Measurements from ENCODE around the genes CCDC181 and PRRC2C.

DNA sequence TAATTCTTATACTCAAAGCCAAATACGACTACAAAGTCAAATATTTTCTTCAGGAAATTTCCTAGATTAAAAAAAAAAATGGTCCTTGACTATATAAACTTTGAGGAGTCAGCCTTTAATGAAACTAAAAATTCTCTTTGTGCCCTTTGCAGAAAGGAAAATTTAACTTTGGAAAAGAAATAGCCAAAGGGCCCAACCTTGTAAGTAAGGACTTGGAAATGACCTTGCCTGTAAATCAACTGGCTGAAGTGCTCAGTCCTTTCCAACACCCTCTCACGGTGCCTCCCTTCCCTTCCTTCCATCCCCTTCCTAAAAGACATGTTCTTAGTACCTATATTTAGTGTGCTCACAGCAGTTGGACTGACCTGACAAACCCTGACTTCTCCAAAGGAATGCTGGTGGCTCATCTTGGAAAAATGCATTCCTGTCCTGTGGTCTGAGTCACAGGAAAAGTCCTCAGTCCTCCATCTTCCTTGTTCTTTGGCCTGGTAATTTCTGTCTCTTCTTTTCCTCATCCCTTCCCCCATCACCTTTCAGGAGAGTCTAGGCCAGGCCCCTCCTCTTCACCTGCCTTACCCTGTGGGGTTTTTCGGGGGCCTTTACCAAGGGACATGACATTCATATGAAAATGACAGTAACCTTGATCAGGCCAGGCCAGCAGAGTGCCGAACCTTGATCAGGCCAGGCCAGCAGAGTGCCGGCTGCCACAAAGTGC lies 7.0 kb downstream of the ATP1B1 start:
- PRO-cap = unidirectional peak, minus-strand start at position 574 of the sequence

DNA sequence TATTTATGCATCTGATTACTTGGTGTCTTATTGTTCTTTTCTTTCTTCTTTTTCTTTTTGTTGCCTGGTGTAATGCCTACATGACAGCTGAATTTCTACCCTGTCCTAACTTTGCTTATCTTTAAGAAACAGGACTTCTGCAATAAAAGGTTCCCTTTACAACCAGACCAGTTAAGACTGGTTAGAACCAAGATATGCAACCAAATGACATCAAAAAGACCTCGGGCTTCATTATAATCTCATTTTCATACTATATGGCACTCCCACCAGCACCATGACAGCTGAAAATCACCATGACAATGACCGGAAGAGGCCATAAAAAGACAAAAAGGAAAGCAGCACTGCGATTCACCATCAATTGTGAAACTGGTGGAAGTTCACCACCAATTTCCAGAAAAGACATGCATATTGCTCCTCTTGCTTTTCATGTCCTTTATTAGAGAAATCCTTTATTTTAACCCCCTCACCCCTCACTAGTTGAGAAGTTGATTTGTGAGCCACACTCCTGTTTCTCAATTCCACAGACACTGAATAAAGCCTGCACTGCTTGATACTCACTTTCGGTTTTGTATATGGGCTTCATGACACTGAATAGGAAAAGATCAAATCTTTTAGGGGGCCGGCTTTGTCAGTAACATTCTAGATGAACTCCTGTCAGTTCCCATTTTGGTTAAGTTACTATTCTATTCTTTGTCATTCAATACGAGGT lies 58.3 kb downstream of the NME7 start:
- PRO-cap = no peak

- PRO-cap = no peak
Measured at GRCh38 chr1:169427329-169427681, at the start of gene CCDC181. TSS of gene CCDC181 (minus strand) at chr1:169427474.

DNA sequence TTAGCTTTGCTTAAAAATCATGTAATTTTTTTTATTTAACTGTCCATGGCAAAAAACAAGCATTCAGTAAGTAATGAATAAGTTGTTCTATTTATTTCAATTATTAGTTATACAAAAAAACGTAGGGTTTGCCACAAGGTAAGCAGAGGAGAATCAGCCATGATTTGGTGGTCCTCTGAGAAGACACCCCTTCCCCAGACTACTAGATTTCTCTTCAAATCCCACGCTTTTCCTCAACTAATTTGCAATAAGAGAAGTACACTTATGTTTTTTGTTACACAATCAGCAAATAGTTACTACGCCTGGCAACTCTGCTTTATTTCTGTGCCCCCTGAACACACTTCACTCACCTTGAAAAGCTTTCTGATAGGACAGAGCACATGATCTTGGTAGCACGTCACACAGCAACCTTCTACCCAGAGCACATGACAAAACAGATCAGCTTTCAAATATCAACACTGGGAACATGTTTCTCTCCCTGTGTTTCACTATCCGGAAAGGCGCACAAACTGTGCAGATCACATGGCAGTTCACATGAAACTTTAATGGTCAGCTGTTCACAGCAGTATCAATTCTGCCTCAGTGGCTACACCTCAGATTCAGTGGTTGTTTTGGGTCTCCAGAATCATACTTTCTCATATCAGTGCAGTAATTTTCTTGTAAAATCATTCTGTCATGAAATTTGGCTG lies 2.3 kb downstream of the SLC19A2 start:
- PRO-cap = no peak

DNA sequence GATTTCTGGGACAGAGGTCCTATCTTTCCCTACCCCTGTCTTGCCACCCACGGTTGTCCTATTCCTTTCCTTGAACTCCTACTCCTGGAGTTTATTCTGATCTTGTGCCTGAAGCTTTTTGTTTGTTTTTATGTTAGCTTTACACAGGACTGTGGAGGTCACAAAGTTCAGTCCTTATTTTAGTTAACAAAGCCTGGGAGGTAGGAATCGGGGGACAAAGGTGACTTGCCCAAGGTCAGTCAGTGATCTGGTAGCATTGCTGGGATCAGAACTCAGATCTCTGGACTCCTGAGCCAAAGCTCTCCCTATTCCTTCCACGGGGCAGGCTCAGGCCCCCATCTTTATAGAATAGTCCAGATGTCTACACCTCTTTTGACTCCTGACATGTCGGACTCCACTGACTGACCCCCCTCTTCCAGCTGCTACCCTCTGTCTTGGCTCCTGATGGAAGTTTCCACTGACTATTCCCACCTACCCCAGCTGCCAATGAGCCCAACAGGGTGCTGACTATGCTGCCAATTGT lies 10.0 kb downstream of the F5 start:
- PRO-cap = no peak

GRCh38 chr1:170067316-170067940 lies 7.1 kb downstream of the KIFAP3 start:
- PRO-cap = bidirectional peak, plus-strand start at chr1:170067734, minus-strand start at chr1:170067624

- PRO-cap = unidirectional peak, minus-strand start at chr1:170218451
Measured at GRCh38 chr1:170218312-170218793, 72.6 kb downstream of the NTMT2 start.

DNA sequence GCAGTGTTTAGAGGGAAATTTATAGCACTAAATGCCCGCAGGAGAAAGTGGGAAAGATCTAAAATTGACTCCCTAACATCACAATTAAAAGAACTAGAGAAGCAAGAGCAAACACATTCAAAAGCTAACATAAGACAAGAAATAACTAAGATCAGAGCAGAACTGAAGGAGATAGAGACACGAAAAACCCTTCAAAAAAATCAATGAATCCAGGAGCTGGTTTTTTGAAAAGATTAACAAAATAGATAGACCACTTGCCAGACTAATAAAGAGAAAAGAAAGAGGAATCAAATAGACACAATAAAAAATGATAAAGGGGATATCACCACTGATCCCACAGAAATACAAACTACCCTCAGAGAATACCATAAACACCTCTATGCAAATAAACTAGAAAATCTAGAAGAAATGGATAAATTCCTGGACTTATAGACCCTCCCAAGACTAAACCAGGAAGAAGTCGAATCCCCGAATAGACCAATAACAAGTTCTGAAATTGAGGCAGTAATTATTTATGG lies 40.3 kb downstream of the GORAB start:
- PRO-cap = unidirectional peak, plus-strand start at position 270 of the sequence

DNA sequence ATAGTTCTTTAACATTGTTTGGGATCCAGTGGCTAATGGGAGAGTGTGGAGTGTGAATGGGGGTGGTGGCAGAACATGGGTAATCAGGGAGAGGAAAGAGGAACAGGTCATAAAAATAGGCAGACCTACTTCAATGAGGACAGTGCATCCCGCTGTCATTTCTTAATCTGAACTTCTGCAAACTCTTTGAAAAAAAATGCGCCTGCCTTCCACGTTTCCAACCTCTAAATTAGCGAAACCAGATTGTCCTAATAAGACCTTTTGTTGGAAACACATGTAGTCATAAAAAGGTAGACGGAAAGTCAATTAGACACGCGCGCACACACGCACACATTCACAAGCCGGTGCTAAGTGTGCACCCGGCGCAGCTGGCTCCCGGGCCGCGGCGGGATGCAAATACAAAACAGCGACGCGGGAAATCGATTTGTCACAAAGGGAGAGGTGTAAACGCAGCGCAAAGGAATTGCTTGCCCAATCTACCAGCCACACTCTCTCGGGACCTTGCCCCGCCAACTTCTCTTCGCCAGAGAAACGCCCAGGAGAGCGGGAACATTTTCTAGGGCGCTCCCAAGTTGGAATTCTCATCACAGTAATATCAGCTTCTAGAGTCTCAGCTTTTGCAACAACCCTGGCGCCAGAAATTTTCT lies 4.3 kb downstream of the PRRX1 start:
- PRO-cap = no peak

- PRO-cap = no peak
Measured at GRCh38 chr1:170882869-170883405, 52.4 kb upstream of the MROH9 start.

- PRO-cap = no peak
Measured at GRCh38 chr1:171319597-171320344, 5.8 kb downstream of the FMO4 start.

DNA sequence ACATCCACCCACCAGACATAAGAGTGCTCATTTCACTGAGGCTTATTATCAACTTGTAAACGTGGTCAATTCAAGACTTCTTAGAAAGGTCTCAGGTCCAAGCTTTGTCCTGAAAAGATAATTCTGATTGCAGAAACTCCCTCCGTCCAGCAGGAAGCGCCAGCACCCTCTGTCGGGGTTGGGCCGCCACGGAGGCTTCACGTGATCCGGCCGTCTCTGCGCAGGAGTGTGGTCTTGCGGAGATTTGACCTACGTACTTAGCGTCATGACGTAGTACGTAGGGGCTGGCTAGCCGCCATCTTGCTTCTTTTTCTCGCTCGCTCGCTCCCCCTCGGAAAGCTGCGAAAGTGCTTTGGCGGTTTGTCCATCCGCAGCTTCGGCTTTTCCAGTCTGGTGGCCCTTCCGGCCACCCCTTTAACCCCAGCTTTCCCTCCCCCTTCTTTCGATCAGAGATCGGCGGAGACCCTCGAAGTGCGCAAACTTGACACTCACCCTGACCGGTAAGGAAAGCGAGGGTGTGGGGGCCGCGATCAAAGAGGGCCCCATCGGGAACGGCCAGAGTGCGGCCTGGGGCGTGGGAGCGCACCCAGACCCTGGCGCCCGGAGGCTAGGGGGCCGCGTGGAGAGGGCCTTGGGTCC lies at the start of gene PRRC2C:
PRRC2C (plus strand) TSS at position 295 of the 639 bp plus-strand sequence.
- PRO-cap = bidirectional peak, plus-strand start at position 298 of the sequence, minus-strand start at position 171 of the sequence; unidirectional peak, plus-strand start at position 558 of the sequence

DNA sequence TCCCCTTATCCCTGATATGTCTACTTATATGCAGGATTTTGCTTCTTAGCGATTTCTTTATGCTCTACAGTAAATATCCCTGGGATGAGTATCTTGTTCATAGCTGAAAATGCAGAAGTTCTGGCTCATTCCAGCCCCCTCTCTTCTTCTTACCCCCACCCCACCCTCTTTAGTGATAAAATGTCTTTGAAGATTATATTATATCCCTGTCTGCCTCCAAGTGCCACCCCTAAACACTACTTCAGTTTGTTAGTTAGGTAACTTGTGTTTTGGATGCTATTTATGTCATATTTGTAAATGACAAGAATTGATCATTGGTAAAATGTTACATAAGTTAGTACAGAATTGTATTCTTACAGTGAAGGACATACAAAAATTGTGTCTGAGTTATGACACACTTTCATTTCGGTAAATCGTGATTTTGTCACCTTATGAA lies 2.6 kb downstream of the PRRC2C start:
- PRO-cap = no peak

DNA sequence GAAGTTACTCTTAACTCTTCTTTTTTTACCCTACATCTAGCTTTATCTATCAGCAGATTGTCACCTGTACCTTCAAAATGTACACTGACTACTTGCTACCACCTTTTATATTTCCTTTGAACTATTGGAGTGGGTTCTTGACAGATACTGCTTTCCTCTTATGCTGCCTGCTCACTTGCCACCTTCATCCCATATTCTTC lies 44.1 kb downstream of the PRRC2C start:
- PRO-cap = no peak

DNA sequence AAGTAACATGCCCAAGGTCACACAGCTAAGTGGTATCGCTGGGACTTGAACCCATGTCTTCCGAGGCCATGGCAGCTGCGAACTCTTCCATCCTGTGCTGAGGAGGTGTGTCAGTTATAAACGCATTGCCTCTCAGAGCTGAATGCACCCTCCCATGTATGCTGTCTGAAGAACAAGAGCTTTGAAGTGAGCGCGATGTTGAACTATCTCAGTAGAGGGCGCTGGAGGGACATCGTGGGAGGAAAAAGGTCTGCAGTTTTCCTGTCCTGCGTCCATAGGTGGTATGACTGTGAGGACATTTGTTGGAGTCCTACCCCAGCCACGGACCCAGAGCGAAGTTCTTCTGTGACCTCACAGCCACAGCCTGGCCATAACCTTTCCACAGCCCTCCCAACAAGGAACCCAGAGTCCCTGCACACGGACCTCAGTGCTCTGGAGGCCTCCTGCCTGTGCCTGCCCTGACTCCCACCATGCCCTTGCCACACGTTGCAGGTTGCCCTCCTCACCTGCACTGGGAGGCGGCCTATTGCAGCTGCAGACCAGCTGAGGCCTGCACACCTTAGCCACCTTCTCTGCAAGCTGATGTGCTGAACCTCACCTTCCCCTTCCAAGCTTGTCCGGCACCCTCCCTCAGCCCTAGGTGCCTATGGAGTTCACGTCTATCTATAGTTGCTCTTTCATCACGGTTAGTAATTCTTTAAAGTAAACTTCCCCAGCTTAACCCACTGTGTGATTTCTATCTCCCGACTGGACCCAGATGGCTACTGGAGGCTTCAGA lies 7.4 kb downstream of the MYOC start:
- PRO-cap = no peak

DNA sequence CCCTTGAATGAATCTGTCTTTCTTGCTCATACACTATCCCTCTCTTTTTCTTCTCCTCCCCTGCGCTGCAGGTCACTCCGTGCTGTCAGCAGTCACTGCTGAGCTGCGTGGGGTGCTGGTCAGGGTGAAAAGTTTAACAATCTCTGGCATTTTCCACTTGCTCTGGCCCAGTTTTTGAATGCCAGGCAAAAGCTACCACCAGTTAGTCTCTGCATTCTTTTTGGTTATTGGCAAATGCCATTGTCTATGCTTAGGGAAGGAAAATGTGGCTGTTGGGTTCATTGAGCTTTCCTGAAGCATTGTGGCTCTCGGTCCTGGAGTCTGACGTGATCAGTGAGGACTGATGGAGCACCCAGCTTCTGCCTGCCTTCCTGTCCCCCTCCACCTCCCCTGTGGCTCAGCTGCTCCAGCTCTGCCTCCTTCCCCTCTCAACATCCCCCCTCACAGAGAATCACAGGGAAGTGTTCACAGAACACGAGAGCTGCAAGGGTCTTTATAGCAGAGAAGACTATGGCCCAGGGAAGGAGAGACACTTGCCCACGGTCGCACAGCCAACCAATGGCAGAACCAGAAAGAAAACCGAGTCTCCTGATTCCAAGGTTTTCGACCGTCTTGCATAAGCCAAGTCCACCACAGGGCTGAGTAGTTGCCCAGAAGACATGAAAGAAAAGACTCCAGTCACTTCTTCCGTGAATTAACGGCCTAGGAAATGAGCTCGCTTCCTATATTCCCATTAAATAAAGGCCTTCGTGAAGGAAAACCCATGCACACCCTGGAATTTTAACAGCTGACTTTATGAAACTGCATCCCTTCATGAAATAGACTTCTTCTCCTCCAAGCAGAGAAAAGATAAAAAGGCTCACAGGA lies 2.2 kb upstream of the MYOC start:
- PRO-cap = no peak

GRCh38 chr1:171663170-171663697 lies 10.7 kb upstream of the MYOC start:
- PRO-cap = no peak

DNA sequence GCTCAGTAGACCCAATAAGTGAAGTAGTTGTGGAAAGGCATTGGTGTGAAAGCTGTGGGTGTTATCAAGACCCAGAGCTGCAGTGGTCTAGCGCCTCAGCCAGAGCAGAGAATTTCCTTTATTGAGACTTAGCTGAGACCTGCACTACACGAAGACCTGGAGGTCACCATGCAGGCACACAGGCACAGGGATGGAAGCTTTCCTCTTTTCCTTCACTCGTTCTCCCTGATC lies 24.0 kb downstream of the METTL13 start:
- PRO-cap = no peak

DNA sequence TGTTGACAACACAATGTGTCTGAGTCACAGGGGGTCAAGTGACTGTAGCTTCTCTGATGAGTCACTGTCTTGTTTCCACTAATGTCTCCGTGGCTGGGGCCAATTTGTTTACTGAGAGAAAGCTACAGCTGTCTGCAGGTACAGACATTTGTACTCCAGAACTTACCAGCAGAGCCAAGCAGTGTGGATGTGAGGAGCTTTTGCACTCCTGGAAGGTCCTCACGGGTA lies 23.6 kb upstream of the DNM3 start:
- PRO-cap = no peak

- PRO-cap = no peak
Measured at GRCh38 chr1:172024338-172024858, 183.1 kb downstream of the DNM3 start.

All from bronchial lymph node (tissue), 1 donor.